Body of pancreas (tissue), 2 donors: Measurements from ENCODE around the genes HRK and RPLP0.

GRCh38 chr12:116876115-116876876 lies 4.9 kb downstream of the HRK start:
- PRO-cap = no peak
- RAMPAGE, long total RNA, 2 experiments = no peak in any of the 2 experiments

GRCh38 chr12:116880736-116881736 lies at the start of gene HRK:
HRK (minus strand) TSS chr12:116881441.
- PRO-cap = no peak
- RAMPAGE, long total RNA, 2 experiments = no peak in any of the 2 experiments

- PRO-cap = no peak
- RAMPAGE, long total RNA, 2 experiments = no peak in any of the 2 experiments
Measured at GRCh38 chr12:117042152-117042717, 57.0 kb downstream of the TESC start.

- PRO-cap = no peak
- RAMPAGE, long total RNA, 2 experiments = no peak in any of the 2 experiments
Measured at GRCh38 chr12:117140561-117141668, 41.7 kb upstream of the TESC start.

DNA sequence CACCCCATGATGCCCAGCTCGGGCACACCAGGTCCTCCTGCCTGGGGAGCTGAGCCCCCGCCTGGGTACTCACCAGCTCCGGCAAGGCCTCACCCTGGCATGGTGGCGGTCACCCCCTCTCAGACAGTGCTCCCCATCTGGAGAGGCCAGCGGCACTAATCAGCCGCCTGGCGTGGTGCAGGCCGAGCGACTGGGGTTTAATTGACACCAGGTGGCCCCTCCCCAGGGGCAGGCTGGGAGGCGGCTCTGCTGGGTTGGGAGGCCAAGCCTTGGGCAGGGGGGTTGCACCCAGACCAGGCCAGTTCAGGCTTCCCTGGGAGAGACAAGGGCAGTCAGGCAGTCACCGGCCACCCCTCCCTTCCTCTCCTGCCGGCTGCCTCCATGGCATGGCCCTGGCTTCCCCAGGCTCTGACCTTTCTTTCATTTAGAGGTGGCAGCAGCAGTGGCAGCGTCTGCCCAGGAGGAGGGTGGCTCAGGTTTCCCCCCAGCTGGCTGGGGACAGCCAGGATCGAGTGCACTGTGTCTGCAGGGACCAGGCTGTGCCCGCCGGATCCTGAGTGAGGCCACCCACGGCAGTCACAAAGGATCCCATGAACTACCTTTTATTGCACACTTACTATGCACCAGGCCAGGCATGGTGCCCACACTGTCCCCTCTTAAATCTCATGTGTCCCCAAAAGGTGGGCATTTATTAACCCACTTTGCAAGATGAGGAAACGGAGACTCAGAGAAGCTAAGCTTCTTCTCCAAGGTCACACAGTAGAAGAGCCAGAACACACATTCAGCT lies 78.2 kb upstream of the NOS1 start:
- PRO-cap = no peak
- RAMPAGE, long total RNA, 2 experiments = no peak in any of the 2 experiments

- PRO-cap = unidirectional peak, plus-strand start at chr12:118052756
- RAMPAGE, long total RNA, 2 experiments = no peak in any of the 2 experiments
Measured at GRCh38 chr12:118052194-118053033, 8.6 kb downstream of the WSB2 start.

- PRO-cap = no peak
- RAMPAGE, long total RNA, 2 experiments = no peak in any of the 2 experiments
Measured at GRCh38 chr12:118158691-118159336, 22.9 kb downstream of the PEBP1 start.

DNA sequence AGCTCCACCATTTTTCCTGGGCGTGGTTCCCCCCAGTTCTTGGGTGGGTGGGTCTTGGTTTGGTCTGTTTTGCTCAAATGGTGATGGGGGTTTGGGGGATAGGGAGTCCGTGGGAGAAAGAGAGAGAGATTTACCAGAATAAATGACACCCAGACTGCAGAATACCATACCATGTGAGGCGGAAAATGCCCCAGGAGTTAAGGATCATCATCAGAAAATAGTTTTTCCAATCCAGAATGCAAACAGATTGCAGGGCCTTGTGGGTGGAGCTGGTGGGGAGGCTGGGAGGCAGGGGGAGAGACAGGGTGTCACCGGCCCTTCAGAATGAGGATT lies 55.7 kb downstream of the SRRM4 start:
- PRO-cap = unidirectional peak, minus-strand start at position 118 of the sequence
- RAMPAGE, long total RNA, 2 experiments = no peak in any of the 2 experiments

DNA sequence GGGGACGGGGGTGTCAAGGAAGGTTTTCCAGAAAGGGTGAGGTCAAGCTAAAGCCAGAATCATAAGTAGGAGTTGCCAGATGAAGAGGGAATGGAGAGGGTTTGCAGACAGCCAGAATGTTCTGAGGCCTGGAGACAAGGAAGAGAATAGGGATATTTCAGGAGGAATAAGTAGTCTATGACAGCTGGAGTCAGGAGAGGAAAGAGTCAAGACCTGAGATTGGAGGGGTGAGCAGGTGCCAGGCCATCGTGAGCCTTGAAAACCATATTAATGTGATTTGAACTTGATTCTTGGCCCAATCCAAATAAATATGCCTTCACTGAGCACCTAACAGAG lies 29.2 kb upstream of the HSPB8 start:
- PRO-cap = no peak
- RAMPAGE, long total RNA, 2 experiments = no peak in any of the 2 experiments

DNA sequence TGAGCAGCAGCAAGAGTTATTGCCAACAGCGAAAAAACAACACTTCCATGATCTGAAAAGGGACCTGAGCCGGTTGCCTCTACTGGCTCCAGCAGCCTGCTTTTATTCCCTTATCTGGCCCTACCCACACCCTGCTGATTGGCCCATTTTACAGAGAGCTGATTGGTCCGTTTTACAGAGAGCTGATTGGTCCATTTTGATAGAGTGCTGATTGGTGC lies 62.6 kb downstream of the CCDC60 start:
- PRO-cap = no peak
- RAMPAGE, long total RNA, 2 experiments = no peak in any of the 2 experiments

- PRO-cap = no peak
- RAMPAGE, long total RNA, 2 experiments = no peak in any of the 2 experiments
Measured at GRCh38 chr12:119682427-119683212, 14.7 kb downstream of the PRKAB1 start.

DNA sequence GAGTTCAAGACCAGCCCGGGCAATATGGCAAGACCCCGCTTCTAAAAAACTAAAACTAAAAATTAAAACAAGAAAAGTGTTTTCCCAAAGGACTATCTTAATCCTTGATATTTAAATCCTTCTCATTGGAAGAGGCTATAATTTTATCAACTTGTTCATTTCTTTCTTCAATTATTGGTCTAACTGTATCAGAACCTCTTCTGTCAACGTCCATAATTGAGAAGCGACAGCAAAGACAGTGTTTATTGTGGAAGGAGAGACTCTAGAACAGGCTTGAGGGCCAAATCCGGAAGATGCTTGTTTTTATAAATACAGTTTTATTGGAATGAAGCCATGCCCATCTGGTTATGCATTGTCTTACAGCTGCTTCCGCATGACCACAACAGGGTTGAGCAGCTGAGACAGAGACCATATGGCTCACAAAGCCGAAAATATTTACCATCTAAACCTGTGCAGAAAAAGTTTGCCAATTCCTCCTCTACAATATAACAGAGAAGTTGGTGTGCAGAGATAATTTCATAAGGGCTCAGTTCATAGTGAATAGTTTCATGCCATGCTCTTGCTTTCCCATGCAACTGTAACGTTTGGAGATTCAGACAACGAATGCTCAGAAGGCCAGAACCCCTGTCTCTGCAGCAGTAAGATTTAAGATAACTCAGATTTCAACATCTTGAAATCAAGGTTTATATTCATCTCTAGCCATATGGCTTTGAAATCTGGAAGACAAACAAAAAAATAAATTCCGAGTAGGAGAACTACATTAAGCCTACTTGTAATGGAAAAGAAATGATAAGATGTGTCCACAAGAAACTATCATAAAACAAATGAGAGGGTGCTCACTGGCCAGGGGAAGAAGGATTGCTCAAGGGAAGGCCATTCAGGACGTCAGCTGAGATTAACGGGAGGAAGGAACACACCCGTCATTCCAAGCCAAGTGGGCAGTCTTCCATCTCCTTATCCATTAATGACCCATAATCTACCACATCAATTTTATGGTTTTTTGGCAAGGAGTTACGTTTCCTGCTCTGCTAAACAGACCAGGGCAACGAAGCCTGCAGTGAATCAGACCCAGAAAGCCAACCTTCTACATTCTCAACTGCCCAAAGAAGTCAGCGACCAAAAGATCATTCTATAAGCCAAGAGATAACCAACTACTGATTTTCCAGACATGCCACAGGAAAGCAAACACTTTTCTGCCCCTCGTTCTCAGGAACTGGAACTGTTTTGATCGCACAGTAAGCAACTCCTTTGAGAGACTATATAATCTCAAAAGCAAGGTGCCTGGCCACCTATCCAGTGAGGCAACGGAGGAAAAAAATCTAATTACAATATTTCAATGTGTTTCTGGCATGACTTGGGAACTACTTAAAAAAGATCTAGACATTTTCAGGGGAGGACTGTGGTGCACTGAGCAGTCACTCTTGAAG lies 24.8 kb downstream of the PRKAB1 start:
- PRO-cap = no peak
- RAMPAGE, long total RNA, 2 experiments = no peak in any of the 2 experiments

DNA sequence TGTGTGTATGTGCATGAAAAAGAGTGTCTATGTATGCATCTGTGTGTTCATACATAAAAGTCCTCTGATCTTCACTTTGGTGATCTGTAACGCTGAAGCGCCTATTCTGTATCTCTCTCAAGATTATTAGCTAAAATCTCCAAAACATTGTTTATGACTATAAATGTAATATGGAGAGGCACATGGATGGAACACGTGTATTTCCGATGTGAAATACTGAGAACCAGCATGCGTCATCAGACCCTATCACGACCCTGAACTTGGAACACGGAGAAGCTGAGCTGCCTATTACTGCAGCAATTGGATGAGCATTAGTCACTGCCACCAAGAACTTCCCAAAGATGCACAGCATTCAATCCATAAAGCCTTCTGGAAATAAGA lies 61.9 kb downstream of the PRKAB1 start:
- PRO-cap = no peak
- RAMPAGE, long total RNA, 2 experiments = no peak in any of the 2 experiments

- PRO-cap = no peak
- RAMPAGE, long total RNA, 2 experiments = no peak in any of the 2 experiments
Measured at GRCh38 chr12:119857285-119857810, 19.8 kb downstream of the CIT start.

- PRO-cap = no peak
- RAMPAGE, long total RNA, 2 experiments = no peak in any of the 2 experiments
Measured at GRCh38 chr12:119989711-119989938, 589 bp downstream of the BICDL1 start.

DNA sequence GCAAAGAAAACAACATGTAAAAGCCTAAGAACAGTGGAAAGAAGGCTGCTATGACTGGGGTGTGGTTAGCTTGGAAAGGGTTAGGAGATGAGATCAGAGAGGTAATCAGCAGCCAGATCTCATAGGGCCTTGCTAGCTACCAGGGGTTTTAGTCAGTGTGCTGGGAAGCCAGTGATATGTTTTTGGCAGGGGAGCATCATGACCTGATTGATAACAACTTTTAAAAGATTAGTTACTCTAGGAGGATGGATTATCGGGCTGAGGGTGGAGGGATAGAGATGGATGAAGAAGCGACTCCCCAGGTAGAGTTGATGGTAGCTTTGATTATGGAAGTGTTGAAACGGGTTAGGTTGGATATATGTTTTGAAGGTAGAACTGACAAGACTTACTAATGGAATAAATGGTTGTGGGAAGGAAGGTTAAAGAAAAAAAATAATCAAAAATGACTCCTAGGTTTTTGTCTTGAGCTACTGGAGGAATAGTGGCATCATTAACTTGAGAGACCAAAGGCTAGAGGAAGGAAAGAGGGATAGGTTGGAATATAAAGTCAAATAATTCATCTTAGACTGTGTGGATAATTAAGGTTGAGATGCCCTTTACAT lies 17.7 kb downstream of the BICDL1 start:
- PRO-cap = no peak
- RAMPAGE, long total RNA, 2 experiments = no peak in any of the 2 experiments

GRCh38 chr12:120114945-120115943 lies 1.3 kb downstream of the RAB35 start:
- PRO-cap = no peak
- RAMPAGE, long total RNA, 2 experiments = no peak in any of the 2 experiments

- PRO-cap = no peak
- RAMPAGE, long total RNA, 2 experiments = no peak in any of the 2 experiments
Measured at GRCh38 chr12:120117805-120118126, 1.2 kb upstream of the RAB35 start.

DNA sequence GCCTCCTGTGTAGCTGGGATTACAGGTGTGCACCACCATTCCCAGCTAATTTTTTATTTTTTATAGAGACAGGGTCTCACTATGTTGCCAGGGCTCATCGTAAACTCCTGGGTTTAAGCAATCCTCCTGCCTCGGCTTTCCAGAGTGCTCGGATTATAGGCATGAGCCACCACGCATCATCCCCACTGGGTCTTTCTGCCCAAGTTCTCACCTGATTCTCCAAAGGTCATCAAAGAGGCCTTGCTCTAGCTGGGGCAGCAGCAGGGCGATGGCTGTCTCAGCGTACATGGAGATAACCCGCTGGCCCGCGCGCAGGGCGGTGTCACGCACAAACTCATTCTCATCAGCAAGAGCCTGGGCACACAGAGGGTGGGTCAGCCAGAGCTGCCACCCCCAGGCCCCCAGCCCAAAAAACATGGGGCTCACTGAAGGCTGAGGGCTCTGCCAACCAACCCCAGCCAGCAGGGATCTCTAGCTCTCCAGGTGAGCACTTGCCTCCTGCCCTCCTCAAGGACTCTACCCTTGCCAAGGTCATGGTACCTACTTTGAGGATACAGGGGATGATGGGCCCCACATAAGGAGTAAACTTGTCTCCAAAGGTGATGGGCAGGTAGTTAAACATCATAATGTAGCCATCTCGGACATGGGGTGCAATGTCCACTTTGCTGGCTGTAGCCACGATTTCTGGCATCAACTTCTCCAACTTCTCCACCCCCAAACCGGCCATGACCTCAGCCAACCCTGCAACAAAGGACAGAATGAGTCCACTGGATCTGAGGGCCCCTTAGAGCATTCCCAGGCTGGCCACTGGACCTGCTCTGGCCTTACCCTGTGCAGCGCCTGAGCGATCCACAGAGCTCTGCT lies 27.8 kb upstream of the RAB35 start:
- PRO-cap = no peak
- RAMPAGE, long total RNA, 2 experiments = no peak in any of the 2 experiments

GRCh38 chr12:120200332-120201235 lies at the start of gene RPLP0:
RPLP0 (minus strand) TSS chr12:120201111.
- PRO-cap = bidirectional peak, plus-strand start at chr12:120201422, minus-strand start at chr12:120201107
- RAMPAGE, long total RNA, 2 experiments = start-site peak on the minus strand in 2 of 2 experiments, at chr12:120201098-120201110 at its widest, 36 to 3,305 reads per replicate